Prostate gland (tissue), 2 donors: Measurements from ENCODE around the genes ERICH2 and PDK1.

- PRO-cap, result unidirectional peak, plus-strand start at chr2:170770368
- RAMPAGE, long total RNA, 2 experiments, result no peak in any of the 2 experiments
Measured at GRCh38 chr2:170769804-170770613, at the start of gene ERICH2. Gene ERICH2 (plus strand): TSS chr2:170770378.

DNA sequence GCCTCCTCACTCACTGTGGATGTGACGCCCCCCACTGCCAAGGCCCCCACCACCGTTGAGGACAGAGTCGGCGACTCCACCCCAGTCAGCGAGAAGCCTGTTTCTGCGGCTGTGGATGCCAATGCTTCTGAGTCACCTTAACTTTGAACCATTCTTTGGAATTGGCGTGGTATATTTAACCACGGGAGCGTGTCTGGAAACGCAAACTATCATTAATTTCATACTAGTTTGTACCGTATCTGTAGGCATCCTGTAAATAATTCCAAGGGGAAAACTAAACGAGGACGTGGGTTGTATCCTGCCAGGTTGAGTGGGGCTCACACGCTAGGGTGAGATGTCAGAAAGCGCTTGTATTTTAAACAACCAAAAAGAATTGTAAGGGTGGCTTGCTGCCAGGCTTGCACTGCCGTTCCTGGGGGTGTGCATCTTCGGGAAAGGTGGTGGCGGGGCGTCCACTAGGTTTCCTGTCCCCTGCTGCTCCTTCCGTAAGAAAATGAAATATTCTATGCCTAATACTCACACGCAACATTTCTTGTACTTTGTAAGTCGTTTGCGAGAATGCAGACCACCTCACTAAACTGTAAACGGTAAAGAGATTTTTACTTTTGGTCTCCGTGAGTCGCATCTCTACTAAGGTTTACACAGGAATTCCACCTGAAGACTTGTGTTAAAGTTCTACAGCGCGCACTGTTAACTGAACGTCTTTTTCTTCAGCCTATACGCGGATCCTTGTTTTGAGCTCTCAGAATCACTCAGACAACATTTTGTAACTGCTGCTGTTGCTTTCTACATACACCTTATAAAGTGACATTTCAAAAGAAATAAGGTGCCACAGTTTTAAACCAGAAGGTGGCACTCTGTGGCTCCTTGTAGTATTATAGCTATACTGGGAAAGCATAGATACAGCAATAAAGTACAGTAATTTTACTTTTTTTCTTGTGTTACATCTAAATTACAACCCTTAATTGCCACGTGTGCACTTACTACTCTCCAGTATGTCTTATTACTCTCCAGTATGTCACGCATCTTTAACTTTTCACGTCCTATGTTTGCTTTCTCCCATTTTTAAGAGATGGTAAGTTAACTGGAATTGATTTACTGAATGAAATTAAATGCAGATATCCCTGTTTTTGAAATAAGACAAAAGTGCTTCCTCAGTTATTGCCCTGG is 37.3 kb downstream of the GORASP2 start:
- PRO-cap, result no peak
- RAMPAGE, long total RNA, 2 experiments, result no peak in any of the 2 experiments

DNA sequence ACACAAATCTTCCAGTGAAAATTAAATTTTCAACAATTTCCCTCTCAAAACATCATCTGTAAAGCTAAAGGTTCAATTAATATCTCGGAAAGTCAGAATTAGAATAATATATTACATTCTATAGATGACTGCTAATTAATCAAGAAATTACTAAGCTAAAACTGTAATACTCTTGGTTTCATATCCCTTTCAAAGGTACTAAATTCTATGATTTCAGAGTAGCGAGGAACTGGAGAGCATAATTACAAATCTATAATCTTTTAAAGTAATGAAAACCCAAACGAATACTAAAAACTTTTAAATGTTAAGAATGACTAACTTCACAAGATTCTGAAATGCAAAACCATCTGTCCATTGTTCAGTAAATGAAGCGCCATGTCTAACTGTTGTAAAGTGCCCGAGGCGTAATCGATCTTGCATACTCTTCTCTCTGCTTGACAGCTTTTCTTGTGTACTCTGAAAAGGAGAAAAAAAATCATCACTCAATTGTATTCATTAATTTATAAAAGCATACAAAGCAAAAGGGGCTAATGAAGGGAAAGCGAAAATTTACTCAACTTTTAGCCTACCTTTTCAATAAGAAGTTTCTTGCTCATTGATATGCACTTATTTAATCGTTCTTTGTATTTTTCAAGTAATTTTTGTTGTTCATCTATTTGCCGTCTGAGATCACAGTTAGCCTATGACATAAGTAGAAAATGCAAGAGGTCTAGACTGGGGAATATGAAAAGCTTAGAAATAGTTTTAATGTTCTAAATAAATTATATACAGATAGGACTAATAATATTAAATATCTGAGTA is 111.0 kb downstream of the TLK1 start:
- PRO-cap, result no peak
- RAMPAGE, long total RNA, 2 experiments, result no peak in any of the 2 experiments

- PRO-cap, result no peak
- RAMPAGE, long total RNA, 2 experiments, result no peak in any of the 2 experiments
Measured at GRCh38 chr2:171315923-171316485, 117.8 kb downstream of the METTL8 start.

DNA sequence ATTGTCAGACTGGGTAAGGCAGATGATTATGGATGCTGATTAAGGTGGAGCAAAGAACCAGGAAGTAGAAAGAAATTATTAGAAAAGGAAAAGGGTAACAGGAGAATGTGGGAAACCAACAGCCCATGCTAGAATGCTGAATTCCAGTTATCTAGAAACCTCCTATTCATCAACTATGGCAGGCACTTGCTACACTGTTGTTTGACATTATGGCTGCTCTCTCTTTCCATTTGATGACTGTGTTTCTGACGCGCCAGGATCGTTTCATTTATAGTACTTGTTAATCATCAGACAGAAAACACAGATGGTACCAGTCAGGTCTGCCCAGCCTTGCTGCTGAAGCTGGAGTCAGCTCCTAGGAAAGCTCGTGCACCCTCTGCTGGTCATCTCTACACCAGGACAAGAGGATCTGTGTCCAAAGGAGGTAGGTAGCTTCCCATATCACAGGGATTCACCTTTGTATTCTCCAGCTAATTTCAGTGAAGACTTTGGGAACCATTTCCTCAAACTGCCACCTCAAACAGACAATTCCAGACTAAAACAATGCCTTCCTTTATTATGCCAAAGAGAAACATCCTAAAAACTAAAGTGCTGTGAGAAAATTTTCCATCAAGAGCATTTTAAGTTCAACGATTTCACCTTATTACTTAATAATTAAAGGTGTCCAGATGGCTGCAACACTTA is 17.8 kb downstream of the METTL8 start:
- PRO-cap, result bidirectional peak, plus-strand start at position 296 of the sequence, minus-strand start at position 241 of the sequence
- RAMPAGE, long total RNA, 2 experiments, result no peak in any of the 2 experiments

GRCh38 chr2:171858541-171858867 is 35.5 kb downstream of the SLC25A12 start:
- PRO-cap, result no peak
- RAMPAGE, long total RNA, 2 experiments, result no peak in any of the 2 experiments

GRCh38 chr2:171878619-171879383 is 15.2 kb downstream of the SLC25A12 start:
- PRO-cap, result unidirectional peak, minus-strand start at chr2:171878872
- RAMPAGE, long total RNA, 2 experiments, result no peak in any of the 2 experiments

- PRO-cap, result no peak
- RAMPAGE, long total RNA, 2 experiments, result no peak in any of the 2 experiments
Measured at GRCh38 chr2:172084185-172085189, 820 bp upstream of the DLX1 start.

GRCh38 chr2:172096276-172097058 is 6.2 kb downstream of the DLX2 start:
- PRO-cap, result no peak
- RAMPAGE, long total RNA, 2 experiments, result no peak in any of the 2 experiments

DNA sequence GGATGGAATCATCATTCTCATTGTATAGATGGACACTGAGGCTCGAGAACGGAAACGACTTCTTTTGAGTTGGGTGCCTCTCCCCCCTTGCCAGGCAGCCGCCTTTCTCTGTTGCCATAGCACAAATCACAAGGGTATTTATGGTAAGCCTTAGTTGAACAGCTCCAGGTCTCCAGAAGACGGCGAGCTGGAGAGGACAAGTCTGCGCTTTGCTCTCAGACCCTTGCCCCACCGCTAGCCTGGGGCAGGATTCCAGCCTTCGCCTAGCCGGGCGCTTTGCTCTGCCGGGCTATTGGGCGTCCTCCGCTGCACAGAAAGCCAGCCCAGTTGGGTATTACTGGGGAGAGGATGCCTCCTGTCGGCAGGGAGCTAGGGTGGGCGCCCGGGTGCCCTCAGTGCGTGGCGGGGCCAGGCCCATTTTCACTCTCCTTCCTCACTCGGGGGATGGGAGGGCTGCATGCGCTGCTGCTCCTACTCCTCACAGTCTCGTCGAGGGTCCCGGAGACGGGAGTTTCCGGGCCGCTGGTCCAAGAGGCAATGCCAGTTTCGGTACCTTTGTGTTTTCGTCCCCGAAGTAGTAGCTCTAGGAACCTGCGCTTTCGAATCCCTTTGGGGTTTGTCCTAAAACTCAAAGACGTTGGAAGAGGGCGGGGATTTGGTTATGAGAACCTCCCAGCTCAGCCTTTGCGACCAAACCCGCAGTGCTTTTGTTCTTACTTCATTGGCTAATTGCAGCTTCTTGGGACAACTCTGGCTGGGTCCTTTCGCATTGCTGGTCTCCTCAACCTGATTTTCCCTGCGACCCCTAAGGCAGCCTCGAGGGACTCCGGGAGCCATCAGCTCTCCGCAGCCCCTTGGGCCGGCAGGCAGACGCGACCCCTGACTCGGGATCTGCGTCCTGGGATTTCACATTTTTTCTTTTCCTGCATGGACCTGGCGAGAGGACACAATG is 3.6 kb upstream of the DLX2 start:
- PRO-cap, result no peak
- RAMPAGE, long total RNA, 2 experiments, result no peak in any of the 2 experiments

- PRO-cap, result no peak
- RAMPAGE, long total RNA, 2 experiments, result no peak in any of the 2 experiments
Measured at GRCh38 chr2:172253058-172253753, 150.5 kb upstream of the DLX2 start.

- PRO-cap, result no peak
- RAMPAGE, long total RNA, 2 experiments, result no peak in any of the 2 experiments
Measured at GRCh38 chr2:172315057-172315434, 112.3 kb upstream of the ITGA6 start.

- PRO-cap, result no peak
- RAMPAGE, long total RNA, 2 experiments, result no peak in any of the 2 experiments
Measured at GRCh38 chr2:172438242-172438436, 10.8 kb downstream of the ITGA6 start.

- PRO-cap, result no peak
- RAMPAGE, long total RNA, 2 experiments, result no peak in any of the 2 experiments
Measured at GRCh38 chr2:172438948-172439402, 11.6 kb downstream of the ITGA6 start.

DNA sequence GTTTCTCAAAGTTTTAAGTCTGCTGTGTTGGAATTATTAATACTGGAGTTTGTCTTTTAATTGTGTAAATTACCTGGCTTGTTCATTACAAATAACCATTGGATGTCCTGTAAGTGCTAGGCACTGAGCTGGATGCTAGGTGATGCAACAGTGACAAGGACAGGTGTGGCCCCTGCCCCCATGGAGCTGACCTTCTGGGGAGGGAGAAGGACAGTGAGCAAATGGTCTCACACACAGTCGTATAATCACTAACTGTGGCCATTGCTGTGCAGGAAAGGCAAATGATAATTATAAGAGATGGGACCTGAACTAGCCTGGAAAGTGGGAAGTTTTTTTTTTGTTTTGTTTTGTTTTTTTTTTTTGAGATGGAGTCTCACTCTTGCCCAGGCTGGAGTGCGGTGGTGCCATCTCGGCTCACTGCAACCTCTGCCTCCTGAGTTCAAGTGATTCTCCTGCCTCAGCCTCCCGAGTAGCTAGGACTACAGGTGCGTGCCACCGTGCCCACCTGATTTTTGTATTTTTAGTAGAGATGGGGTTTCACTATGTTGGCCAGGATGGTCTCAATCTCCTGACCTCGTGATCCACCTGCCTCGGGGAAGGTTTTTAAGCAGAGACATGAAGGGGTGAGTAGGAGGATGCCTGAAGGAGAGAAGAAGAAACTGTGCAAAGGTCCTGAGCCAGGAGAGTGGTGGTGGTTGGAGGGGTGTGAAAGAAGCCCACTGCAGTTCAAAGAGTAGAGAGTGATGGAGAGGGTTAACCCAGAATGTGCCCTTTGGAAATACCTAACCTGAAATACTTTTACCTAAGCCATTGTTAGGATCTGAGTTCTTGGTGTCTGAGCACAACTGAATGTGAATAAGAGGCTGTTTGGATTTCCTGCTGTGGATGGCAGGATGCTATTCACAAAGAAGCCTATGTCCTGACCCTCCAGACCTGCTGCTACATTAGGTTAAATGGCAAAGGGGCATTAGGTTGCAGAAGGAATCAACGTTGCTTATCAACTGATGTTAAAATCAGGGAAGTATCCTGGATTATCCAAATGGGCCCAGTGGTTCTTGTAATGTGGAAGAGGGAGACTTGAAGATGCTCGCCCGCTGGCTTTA is 26.7 kb downstream of the ITGA6 start:
- PRO-cap, result no peak
- RAMPAGE, long total RNA, 2 experiments, result no peak in any of the 2 experiments

GRCh38 chr2:172496070-172496511 is 59.8 kb upstream of the PDK1 start:
- PRO-cap, result no peak
- RAMPAGE, long total RNA, 2 experiments, result no peak in any of the 2 experiments

- PRO-cap, result bidirectional peak, plus-strand start at chr2:172556021, minus-strand start at chr2:172555870
- RAMPAGE, long total RNA, 2 experiments, result start-site peak on the plus strand in 1 of 2 experiments, at chr2:172555599-172555646 at its widest, 11 reads per replicate
Measured at GRCh38 chr2:172555067-172556281, at the start of gene PDK1. Gene PDK1 (plus strand): TSS chr2:172556090.

DNA sequence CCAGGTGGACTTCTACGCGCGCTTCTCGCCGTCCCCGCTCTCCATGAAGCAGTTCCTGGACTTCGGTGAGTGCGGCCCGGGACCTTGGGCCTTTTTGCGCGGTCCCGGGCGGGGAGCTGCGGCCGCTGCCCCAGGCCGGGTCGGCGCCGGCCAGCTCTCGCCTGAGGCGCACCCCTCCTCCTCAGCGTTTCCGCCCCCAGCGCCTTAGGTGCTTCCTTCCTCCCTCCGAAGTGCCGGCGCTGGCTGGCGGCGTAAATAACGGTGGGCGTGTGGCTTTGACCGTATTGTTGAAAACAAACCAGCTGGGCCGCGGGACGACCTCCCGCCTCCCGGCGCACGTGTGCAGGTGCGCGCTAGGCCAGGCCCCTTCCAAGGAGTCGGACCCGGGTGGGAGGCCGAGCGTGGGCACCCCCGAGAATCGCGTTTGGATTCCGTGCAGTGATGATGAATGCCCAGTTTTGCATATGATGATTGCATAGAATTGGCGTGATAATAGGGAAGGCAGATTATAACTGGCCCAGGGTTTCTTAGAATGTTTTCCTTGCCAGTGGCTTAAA is 470 bp downstream of the PDK1 start:
- PRO-cap, result unidirectional peak, minus-strand start at position 190 of the sequence
- RAMPAGE, long total RNA, 2 experiments, result no peak in any of the 2 experiments

DNA sequence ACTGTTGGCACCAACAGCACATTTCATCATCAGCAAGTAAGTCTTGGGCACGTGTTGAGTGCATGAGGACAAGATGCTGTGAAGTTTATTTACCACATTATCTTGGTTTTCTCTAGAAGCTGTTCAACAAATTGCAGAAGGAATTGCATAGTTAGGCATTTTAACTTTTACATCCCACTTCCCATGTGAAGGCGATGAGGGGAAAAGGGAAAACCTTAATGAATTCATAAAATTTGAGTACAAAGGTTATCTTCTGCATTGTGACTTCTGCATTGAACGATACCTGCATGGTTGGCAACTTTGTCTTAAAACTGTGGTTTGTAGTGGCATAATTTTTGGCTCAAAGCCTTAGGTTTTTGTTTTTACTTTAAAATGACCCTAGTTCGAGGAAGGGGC is 947 bp downstream of the PDK1 start:
- PRO-cap, result no peak
- RAMPAGE, long total RNA, 2 experiments, result no peak in any of the 2 experiments

- PRO-cap, result no peak
- RAMPAGE, long total RNA, 2 experiments, result no peak in any of the 2 experiments
Measured at GRCh38 chr2:172970592-172971204, 104.9 kb upstream of the MAP3K20 start.